Myometrial cell (primary cell): Measurements from ENCODE around the genes SNX27, TCHH, LCE5A, LCE3E, LCE1D, LCE1C, IVL, SPRR4, S100A12 and S100A7.

DNA sequence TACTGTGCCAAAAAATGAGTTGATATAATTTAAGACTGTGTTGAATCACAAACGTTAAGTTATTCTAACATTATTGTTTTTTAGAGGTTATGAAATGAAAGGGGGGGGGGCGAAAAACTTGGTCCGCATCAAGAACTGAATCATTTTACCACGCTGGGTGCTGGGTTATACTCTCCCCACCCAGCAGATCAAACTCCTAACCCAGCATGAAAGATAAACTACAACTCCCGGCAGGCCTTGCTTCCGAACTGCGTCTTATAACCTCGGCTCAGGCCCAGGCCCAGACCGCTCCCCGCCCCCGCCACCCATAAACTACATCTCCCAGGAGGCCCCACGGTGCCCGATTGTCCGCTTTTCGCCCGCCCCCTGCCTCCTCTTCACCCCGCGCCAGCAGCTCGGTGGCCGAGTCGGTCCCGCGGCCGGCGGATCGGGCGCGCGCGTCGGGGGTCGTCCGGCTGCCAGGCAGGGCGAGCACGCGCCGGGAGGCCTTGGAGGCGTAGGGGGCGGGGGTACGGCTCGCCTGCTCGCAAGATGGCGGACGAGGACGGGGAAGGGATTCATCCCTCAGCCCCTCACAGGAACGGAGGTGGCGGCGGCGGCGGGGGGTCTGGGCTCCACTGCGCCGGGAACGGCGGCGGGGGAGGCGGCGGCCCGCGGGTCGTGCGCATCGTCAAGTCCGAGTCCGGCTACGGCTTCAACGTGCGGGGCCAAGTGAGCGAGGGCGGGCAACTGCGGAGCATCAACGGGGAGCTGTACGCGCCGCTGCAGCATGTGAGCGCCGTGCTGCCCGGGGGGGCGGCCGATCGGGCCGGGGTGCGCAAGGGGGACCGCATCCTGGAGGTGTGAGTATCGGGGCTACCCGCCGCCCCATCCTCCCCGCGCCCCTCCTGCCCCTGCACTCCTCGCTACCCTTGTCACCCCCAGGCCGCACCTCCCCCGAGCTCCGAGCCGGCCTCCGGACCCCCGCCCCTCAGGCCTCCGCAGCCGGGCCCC, at the start of gene SNX27:
Gene SNX27 (plus strand): TSS at position 380 of the 993 bp plus-strand sequence.
- RAMPAGE, long total RNA: no peak

DNA sequence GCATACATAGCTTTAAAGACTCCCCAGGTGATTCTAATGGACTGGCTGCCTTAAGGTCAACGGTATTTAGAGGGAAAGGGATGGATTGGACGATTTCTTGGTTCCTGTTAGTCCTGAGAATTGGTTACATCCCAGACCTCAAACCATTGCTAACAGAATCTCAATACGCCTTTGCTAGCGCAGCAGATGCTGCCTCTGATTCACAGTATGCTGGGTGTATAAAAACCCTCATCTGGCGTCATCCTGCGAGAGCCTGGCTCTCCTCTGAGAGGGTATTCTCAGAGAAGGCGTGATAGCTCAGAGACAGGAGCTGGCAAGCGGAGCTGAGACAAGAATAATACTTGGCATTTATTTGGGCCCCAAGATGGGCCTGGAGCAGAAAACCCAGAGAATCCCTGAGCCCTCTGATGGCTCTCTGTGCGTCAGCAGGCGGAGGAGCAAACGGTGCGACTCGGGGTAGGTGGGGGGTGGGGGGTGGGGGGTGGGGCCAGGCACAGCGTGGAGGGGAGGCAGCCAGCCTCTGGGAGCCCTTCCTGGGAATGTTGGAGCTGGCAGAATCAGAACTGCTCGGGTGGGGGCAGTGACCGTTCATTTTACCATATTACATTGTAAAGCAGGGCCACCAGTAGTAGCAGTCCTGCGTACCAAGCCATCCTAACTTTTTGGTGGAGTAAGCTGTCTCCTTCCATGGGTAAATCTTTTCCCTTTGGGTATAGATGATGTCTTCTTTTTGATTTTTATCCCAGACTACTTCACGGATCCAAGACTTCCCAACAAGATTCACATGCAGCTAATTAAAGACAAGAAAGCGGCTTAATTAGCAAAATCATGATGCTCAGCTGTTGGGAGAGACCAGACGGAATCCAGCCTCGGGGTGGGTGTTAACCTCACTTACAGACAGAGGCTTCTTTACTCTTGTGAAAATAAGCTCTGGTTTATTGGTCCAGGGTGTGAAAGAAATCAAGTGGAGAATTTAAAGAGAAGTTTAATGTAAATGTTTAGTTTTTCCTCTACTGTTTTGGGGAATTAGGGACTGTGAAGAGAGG, 7.0 kb downstream of the RIIAD1 start:
- RAMPAGE, long total RNA: no peak

DNA sequence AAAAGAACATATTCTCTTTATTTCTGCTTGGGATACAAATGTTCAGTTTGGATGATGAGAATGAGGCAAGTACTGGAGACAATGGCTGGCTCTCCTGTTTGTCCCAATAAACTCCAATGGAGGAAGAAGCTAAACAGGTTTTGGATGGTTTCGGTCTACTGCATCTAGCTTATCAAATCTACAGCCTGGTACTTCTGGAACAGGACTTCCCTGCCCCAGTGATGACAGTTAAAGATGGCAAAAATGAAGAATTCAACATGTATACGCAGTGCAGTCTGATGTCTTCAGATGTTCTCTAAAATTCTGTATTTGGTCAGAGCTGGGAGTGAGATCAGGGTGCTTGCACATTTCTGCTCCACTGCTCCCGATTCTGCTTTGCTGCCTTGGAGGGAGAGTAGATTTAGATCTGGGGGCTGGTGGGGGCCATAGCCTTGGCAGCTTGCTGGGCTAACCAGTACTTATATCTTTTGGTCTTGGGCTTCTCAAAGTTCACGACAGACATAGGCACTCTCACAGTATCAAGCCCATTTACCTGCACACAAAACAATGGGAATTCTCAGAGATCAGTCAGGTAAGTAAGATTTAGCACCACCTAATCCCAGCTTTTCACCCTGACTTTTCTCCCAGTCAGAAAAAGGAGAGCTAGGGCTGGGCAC, 3.5 kb downstream of the MRPL9 start:
- RAMPAGE, long total RNA: no peak

- RAMPAGE, long total RNA: start-site peak on the plus strand at chr1:151763045-151763125, 9 and 17 reads in 2 replicates
Measured at GRCh38 chr1:151762642-151763292, 529 bp downstream of the MRPL9 start.

DNA sequence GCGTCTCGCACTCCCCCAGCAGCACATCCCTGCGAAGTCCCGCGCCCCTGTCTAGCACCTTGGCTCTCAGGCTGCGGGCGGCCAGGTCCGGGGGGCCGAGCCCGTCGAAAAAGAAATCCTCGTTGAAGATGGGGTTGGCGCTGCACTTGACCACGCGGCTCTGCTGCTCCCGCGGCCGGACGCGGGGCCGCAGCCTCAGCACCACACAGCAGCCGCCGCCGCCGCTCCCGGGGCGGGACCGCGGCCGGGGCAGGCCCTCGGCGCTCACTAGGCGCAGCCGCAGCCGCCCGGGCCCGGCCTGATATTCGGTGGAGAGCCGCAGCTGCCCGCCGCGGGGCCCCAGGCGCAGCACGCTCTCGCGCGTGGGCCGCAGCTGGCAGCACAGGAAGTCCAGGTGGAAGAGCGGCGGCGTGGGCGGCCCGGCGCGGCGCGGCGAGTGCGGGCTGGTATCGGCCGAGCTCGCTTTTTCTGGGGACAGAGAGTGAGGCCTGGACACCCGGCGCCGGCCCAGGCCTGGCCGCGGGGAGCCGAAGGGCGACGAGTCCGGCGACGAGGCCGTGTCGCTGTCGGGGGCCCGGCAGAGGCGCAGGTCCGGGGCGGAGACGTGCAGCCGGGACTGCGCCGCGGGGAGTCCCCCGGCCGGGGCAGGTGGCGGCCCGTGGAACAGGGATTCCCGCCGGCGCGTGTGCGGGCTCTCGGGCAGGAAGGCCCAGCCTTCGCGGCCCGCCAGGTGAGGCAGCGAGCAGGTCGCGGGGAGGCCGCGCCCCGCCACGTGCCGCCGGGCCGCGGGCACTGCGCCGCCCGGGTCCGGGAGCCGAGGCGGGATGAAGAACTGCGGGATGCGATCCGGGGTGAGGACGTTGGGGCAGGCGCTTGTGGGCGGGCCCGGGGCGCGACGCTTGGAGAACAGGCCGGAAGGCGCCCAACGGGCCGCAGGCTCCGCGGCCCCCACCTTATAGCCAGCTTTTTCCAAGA, 1.3 kb downstream of the C2CD4D start:
- RAMPAGE, long total RNA: no peak

DNA sequence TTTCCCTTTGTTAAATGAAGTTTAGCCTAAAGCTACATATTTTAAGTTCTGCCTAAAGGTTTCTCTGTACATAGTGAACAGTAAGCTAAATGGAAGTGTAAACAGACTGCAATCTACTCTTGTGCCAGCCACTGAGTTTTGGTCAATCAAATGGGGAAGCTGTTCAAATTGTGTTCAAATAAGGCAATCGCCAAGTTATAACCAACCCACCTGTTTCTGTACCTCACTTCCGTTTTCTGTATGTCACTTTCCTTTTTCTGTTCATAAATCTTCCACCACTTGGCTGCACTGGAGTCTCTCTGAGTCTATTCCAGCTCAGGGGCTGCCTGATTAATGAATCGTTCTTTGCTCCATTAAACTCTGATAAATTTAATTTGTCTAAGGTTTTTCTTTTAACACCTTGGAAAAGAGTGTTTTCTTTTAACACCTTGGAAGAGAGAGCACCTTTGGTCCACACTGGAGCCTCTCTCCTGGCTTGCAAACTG, 10.9 kb upstream of the THEM4 start:
- RAMPAGE, long total RNA: no peak

GRCh38 chr1:151953712-151954000, 40.0 kb downstream of the S100A10 start:
- RAMPAGE, long total RNA: no peak

- RAMPAGE, long total RNA: no peak
Measured at GRCh38 chr1:152115214-152115622, at the start of gene TCHH. Gene TCHH (minus strand): TSS chr1:152115444.

DNA sequence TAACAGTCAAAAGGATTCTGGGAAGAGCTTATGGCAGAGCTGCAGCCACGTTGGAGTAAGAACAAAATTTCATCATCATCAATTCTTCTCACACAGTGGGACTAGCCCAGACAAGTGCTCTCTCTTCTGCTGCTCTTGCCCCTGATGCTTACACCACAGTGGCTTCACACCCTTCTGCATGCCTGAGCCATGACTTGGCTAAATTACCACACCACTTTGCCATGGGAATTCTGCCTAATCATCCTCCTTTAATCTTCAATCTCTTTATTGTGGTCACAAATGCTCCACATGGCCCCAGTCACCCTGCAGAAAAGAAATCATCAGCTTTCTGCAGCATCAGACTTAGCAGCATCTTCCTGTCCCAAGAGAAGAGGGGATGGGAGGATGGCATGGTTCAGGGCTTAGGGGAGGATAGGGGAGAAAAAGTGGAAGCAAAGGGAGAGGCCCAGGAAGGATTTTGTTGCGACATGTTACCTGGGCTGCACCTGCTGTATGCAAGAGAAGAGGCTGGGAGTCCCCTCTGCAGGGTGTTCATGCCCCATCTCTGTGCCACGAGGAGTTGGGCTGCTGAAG, 8.9 kb upstream of the RPTN start:
- RAMPAGE, long total RNA: no peak

DNA sequence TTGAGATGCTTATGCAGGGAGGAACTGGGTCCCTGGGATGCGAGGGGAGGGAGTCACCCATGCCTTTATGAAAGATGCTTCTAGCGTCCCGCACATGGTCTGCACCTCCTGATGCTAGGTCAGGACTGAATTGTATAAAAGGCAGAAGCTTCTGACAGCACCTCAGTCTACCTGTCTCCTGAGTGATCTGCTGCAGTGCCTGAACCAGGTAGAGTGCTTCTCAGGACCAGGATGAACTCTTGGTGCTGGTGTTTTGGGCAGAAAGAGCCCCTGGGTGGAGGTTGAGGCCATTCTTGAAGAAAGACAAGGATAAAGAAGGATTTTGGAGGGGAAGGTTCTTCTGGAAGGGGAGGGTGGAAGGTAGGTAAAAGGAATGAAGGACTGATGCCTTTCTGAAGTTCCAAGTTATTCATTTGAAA, at the start of gene LCE5A:
Gene LCE5A (plus strand): TSS at position 165 of the 419 bp plus-strand sequence.
- RAMPAGE, long total RNA: no peak

- RAMPAGE, long total RNA: no peak
Measured at GRCh38 chr1:152566559-152566895, at the start of gene LCE3E. Gene LCE3E (minus strand): TSS chr1:152566780.

DNA sequence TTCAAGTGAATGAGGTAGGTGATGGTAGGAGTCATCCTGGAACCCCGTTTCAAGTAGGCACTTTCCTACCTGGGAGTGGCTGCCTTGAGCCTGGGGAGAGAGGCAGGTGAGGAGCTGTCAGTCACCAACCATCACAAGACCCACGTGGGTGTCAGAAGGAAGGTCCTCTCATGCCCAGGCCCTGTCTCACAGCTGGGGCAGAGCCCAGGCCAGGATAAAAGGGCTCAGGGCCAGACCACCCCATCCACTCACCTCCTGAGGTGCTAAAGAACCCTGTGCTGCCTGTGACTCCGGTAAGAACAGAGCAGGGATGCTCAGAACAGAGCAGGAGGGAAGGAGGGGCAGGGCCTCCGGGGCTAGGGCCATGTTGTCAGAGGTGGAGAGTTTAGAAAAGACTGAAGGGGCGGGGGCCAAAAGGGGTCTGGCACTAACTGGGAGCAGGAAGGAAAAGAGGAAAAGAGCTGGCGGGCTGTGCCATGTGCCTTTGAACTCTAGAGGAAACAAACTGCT, at the start of gene LCE1D:
Gene LCE1D (plus strand): TSS at position 243 of the 510 bp plus-strand sequence.
- RAMPAGE, long total RNA: no peak

DNA sequence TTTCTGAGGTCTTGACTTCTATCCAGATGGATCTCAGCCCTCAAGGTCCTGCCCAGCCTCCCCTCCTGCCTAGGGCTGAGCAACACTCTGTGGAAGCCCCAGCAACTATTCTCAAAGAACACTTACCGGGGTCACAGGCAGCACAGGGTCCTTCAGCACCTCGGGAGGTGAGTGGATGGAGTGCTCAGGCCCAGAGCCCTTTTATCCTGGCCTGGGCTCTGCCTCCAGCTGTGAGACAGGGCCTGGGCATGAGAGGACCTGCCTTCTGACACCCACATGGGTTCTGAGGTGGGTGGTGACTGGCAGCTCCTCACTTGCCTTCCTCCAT, at the start of gene LCE1C:
Gene LCE1C (minus strand): TSS at position 177 of the 328 bp plus-strand sequence.
- RAMPAGE, long total RNA: no peak

DNA sequence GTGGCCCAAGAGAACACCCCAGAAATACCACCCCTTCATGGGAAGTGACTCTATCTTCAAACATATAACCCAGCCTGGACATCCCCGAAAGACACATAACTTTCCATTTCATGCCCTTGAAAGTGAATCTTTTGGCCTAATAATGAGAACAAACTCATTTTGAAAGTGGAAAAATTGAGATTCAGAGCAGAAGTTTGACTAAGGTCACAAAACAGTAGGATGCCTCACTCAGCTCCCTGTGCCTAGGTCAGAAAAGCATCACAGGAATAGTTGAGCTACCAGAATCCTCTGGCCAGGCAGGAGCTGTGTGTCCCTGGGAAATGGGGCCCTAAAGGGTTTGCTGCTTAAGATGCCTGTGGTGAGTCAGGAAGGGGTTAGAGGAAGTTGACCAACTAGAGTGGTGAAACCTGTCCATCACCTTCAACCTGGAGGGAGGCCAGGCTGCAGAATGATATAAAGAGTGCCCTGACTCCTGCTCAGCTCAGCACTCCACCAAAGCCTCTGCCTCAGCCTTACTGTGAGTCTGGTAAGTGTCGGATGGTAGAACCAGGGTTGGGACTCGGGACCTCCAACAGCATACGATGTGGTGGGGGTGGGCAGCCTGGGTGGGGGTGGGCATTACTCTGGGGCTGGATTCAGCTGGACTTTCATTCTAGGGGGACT, at the start of gene IVL:
Gene IVL (plus strand): TSS at position 483 of the 663 bp plus-strand sequence.
- RAMPAGE, long total RNA: no peak

GRCh38 chr1:152912844-152913285, 4.5 kb downstream of the IVL start:
- RAMPAGE, long total RNA: no peak

DNA sequence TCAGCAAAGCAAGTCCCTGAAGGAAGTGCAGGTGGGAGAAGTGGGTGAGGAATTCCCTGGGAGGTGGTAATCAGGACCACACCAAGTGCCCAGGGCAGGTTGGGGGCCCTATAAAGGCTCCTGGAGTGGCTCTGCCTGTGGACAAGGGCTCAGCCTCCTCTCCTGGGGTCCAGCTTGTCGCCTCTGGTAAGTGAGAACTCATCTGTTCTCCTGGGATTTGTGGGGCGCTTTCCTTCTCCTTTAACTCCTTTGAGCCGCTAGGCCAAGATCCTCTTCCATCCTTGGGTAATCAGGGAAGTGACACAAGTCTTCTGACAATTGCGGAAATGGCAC, at the start of gene SPRR4:
Gene SPRR4 (plus strand): TSS at position 140 of the 333 bp plus-strand sequence.
- RAMPAGE, long total RNA: no peak

DNA sequence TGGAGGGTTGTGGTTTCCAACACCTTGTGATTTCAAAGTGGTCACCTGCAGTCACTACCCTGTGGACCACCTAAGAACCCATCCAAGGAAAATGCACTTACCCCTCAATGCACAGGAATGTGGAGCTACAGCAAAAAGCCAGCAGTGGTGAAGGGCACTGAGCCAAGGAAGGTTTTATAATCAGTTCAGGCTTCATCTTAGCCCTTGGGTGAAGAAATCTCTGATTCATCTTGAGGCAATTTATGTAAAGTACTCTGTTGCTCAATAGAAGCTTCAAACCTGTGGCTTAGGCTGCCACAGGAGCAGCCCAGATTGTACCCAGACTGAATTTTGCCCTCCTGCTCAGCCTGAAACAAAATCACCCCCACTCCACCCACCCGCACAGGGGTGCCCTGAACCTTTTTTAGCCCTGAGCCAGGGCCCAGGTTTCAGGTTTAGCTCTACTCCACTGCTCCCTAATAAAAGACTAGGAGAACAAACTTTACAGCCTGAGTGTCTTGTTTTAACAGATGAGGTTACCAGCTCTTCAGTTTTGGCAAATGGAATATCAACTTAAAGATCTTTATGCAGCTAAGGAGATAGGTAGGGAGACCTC, at the start of gene S100A12:
Gene S100A12 (minus strand): TSS at position 171 of the 595 bp plus-strand sequence.
- RAMPAGE, long total RNA: no peak

GRCh38 chr1:153460441-153460879, at the start of gene S100A7:
Gene S100A7 (minus strand): TSS chr1:153460651.
- RAMPAGE, long total RNA: no peak

DNA sequence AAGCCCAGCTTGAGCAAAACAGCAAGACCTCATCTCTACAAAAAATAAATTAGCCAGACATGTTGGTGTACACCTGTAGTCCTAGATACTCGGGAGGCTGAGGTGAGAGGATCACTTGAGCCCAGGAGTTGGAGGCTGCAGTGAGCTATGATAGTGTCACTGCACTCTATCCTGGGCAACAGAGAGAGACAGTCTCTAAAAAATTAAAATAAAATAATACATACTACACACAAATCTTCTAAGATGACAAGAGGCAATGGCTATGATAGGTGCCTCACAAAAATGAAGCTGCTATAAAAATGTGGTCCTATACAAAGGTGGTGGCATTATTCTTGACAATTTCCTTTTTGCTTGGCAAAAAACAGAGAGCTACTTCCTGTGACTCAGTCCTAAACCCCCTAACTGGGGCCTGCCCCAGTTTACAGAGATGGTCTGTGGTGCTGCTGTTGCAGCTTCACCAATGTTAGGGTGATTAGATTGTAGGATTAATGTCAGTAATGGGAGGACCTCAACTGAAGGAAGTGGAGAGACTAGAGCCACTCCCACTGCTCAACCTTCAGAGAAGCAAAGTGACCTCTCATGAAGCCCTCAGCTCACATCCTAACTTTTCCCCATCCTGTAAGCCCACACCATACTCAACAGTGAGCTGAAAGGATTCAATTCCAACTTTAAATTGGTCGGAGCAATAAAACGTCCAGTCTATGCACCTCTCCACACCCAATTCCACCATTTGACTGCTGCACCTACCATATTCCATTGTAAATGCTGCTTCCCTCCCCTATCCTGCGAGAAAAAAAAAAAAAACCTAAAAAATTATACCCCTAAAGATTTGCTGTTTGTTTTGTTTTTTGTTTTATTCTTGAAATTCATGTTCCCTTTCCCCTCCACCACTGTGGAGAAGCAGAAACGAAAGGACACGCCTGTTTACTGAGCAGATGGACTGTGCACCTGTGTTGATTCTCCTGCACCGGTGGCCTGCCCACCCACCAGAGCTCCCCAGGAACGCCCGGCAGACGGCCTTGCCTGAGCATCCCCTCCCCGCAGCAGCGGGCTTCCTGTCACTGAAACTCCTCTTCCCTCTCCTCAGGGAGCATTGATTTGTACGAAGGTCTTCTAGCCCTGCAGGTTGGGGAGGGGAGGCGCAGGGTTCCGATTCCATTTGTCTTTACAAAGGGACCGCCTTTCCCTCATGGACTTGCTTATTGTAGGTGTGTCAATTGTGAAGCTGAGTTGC, 3.5 kb downstream of the S100A6 start:
- RAMPAGE, long total RNA: no peak

DNA sequence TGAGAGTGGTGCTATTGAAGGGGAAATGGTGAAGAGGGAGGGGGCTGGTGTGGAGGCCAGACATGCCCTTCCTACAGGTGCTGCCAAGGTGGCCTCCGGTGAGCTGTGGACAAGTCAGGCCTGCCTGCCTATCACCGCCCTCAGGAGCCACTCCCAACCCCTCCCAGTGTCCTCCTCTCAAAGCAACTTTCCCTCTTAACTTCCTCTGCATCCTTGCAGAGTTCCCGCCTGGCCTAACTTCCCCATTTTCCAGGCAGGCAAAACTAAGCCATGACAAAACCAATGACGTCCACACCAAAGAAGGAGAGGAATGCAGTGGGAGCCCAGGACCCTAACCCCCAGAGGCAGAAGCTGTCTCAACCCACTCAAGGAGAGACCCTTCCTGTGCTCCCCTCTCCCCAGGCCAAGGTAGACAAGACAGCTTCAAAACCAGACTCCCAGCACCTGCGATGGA, 948 bp upstream of the S100A6 start:
- RAMPAGE, long total RNA: no peak